Islet of Langerhans (tissue), 1 donor: Measurements from ENCODE around the genes C3orf38, EPHA3, OR5H6 and OR5H2.

DNA sequence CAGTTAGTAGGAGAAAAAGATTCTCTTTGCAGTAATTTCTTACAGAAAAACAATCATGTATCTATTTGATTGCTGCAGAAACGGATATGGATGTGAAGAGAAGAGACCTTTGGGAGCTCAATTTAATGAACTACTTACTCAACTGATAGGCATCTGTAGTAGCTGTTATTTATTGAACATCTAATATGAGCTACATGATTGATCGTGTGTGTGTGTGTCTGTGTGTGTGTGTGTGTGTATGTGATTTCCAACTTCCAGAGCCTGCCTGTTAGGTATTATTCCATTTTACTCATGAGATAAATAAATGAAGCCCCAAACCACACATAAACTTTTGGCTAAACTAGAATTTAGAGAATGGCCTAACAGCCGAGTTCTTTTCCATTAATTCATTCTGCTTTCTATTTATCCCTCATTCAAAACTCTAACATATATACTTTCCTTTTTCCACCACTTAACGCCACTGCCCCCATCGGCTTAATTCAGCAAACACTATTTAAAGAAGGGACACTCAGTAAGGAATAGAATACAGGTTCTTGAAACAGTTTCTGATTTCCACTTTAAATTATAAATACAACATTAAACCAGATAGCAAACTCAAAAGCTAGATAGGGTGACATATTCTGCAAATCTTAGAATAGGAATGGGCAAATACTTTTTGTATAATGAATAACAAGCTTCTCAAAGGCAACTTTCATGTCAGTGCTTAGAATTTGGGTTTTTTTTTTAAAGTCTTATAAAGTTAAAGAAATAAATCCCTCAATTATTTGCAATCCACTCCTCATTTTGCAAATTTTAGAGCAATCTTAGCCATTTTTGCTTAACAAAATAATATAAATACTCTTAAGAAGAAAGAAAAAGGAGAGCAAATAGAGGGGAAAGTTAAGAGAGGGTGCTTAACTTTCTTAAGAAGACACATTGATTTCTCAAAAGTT lies 47.9 kb downstream of the VGLL3 start:
- RRBS: no CpG with 5 or more reads among the region's 5 CpGs

DNA sequence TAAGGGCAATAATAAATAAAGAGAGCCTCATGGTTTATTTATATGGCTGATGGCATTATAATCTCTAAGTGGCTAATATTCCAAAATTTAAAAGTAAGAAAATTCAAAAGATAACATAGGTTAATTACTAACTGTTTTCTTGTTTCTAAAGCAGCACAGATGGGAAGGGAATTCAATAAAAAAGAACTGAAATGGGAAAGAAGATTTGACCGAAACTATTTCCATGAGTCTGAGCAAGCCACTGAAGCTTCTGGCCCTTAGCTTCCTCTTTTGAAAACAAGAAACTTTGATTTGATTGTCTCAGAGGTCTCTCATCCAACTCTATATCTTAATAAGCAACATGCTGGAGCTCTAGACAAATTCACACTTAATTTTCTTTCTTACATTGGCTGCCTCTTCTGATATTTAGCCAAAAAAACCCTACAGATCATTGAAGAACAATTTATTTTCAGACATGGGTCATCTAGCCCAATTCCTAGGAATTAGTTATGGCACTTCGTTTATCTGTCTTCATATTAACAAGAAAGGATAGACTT lies 6.1 kb downstream of the VGLL3 start:
- RRBS: no CpG with 5 or more reads among the region's 2 CpGs

GRCh38 chr3:88149485-88150450 lies at the start of gene C3orf38:
Gene C3orf38 (plus strand): TSS chr3:88149959.
- RRBS: 3% methylated on average over 29 of the region's 60 CpGs

DNA sequence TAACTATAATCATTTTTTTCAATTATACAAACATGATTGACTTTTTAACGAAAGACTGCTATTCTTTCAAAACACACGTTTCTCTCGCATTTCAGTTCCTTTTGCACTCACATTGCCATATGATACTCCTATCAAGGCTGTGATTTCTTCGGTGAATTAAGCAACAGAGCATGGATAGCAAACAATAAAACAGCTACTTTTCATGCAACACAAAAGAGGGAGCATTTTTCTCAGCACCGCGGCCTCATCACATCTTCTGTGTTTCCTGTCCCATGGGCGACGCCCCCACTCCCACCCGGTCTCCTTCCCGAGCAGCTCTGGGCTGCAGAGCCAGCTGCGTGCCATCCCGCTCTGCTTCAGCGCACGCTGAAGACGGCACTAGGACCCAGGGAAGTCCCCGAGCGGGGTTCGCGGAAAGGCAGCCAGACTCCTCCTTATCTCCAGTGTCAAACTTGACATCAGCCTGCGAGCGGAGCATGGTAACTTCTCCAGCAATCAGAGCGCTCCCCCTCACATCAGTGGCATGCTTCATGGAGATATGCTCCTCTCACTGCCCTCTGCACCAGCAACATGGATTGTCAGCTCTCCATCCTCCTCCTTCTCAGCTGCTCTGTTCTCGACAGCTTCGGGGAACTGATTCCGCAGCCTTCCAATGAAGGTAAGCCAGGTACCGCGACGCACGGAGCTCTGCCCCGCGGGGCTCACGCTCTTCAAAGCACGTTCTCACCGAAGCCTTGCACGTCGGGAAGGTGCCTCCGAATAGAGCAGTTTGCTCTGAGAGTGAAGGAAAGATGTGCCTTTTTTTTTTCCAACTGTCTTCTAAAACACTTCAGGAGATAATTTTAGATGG lies at the start of gene EPHA3:
Gene EPHA3 (plus strand): TSS at position 443 of the 850 bp plus-strand sequence.
- RRBS: no CpG with 5 or more reads among the region's 37 CpGs

- RRBS: no CpG with 5 or more reads among the region's 7 CpGs
These were observed 591.8 kb downstream of the EPHA3 start for GRCh38 chr3:89699138-89699695.

- RRBS: no CpG with 5 or more reads among the region's 3 CpGs
These were observed 75.3 kb downstream of the PROS1 start for GRCh38 chr3:93898396-93898823.

GRCh38 chr3:93940836-93941538 lies 32.7 kb downstream of the PROS1 start:
- RRBS: no CpG with 5 or more reads among the region's 4 CpGs

DNA sequence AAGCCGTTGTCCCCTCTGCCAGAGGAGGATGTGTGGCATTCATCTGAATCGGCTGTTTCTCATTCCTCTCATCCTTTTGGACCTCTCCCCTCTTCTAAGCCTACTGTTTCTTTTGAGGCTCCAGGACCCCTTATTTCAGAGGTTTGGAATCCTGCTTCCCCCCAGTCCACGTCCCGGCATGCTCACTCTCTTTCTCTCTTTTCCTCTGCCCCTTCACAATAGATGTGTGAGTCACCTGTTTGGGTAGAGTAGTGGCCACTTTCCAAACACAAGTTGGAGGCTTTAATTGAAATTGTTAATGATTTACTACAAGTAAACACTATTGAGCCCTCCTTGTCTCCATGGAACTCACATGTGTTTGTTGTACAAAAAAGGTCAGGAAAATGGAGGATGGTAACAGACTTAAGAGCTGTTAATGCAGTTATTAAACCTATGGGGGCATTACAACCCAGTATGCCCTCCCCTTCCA lies 585.9 kb downstream of the NSUN3 start:
- RRBS: no CpG with 5 or more reads among the region's 4 CpGs

- RRBS: no CpG with 5 or more reads among the region's 1 CpG
These were observed 325.2 kb upstream of the ARL6 start for GRCh38 chr3:97439446-97439685.

DNA sequence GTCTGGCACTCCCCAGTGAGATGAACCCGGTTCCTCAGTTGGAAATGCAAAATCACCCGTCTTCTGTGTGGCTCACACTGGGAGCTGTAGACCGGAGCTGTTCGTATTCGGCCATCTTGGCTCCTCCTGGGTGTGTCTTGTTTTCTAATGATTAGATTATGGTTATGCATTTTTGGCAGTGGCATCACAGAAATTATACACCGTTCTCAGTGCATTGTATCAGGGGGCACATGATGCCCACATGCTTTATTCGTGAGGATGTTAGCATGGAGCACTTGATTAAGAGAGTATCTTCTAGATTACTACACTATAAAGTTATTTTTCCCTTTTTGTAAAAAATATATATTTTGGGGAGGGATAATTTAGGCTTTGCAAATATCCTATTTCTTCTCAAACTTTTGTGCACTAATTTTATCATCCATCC lies 216.5 kb upstream of the ARL6 start:
- RRBS: 91% methylated on average over 2 of the region's 7 CpGs

GRCh38 chr3:98263834-98264419 lies at the start of gene OR5H6:
Gene OR5H6 (plus strand): TSS chr3:98264244.
- RRBS: no CpG with 5 or more reads among the region's 4 CpGs

DNA sequence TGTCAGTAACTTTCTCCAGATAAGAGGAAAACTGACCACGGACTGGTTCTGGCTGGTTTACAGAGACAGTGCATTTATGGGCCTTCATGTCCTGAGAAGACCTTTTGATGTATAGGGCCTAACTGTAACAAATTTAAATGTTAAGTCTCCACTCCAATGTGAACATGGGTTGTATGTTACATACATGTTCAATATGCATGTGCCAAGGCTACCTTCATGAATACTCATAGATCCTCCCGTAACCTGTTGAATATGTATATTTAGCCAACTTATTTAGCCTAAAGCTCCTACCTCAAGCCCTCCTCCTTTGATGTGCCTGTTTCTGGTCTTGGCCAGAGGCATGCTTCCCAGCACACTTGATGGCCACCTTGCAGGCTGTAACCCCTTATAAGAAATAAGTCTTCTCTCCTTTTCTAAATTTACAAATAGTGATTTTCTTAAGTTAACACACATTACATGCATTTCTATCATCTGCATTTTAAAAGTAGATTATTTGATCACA lies at the start of gene OR5H2:
Gene OR5H2 (plus strand): TSS at position 318 of the 502 bp plus-strand sequence.
- RRBS: no CpG with 5 or more reads among the region's 2 CpGs

DNA sequence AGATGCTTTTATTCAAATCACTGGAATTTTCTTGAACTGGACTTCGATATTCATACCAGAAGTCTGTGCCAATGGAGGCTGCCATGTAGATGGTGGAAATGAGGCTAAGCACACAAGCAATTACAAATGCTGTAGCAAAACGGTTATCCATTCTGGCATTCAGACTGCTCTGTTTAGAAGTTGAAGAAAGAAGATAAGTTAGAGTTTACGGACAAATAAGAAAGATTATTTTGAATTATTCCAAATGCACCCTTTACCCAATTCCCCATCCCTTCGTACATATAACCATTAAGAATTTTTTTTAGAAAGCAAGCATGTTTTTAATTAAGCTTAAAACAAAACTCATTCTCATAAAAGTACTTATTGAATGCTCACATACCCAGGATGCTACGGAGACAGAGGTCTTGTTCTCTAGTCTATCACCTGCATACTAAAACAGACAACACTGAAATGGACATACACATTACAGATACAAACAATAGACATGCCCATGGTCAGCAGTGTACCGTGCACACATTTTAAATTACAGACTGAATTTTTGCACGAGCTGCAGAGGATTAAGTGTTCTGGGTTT lies 1.3 kb downstream of the CLDND1 start:
- RRBS: no CpG with 5 or more reads among the region's 7 CpGs

GRCh38 chr3:98778659-98779428 lies 15.7 kb downstream of the ST3GAL6 start:
- RRBS: no CpG with 5 or more reads among the region's 7 CpGs

DNA sequence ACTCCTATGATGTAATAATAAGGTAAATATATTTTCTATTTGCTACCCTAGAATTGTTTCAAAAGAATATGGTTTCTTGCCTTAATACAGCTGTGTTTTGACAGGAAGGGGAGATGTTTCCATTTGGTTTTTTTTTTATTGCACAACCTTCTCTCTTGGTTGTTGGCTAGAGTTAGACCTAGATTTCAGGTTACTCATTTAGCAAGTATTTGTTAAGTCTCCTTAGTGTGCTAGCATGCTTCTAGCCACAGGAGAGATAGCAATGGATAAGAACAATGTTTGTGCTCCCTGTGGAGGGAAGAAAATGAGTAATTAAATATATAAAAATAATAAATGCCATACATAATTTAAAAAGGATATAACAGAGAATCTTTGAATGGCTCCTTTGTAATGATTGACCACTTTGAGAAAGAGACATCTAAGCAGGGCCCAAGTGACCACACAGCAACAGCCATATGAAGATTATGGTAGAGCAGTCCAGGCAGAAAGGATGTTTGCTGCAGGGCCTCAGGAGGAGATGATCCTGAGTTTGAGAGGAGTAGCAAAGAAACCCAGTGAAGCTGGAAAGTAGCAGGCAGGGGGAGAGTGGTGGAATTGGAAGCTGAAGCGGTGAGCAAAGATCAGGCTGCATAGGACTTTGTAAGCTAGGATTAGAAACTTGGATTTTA lies 22.0 kb downstream of the ST3GAL6 start:
- RRBS: no CpG with 5 or more reads among the region's 1 CpG

GRCh38 chr3:99846041-99846279 lies 28.3 kb downstream of the CMSS1 start:
- RRBS: no CpG with 5 or more reads among the region's 1 CpG

GRCh38 chr3:99921012-99921305 lies 103.3 kb downstream of the CMSS1 start:
- RRBS: no CpG with 5 or more reads among the region's 2 CpGs

GRCh38 chr3:99938196-99939022 lies 120.7 kb downstream of the CMSS1 start:
- RRBS: no CpG with 5 or more reads among the region's 4 CpGs

DNA sequence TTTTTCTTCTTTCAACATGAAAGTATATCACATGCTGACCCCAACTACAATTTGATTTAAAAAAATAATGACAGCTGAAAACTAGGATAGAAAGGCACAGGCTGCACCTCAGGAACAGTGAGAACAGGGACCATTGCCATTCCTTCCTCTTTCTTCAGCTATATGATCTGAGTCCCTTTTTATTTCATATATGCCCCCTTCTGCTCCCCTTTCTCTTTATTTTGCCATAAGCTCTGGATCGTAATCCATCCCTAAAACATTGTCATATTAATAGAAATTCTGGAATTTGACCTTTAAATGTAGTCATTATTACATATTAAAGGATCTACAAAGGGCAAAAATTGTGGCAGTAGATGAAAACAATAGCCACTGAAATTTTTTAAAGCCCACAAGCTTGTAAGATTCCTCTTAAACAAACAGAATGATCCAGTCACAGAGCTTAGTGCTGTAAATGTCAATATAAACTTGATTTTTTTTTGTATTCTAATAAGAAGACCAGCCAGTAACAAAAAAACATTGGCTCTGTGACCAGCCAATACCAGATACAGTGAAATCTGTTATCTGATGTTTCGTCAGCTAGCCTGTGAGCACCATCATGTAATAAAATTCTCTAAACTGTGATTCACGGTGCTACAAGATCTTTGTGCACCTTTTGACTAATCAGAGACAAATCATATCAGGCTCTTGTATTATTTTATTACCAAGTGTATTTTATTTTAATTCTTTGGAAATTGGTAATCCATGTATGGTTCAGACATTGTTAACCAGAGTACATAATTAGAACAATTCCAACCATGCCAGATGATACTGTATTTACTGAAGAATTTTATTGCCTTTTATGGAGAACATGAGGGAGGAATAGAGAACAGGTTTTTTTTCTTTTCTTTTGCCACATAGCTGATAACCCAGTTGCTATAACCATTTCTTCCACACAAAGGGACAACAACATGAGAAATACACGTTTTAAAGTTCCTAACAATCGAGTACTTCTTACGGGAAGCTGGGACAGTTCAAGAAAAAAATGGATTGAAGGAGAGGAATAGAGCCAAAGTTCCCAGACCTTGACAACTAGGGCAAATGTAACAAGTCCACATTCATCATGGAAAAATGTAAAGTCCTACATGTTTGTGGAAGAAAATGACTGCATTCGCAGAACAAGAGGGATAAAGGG lies 72.1 kb downstream of the FILIP1L start:
- RRBS: no CpG with 5 or more reads among the region's 7 CpGs

GRCh38 chr3:100151382-100151764 lies 37.1 kb upstream of the FILIP1L start:
- RRBS: no CpG with 5 or more reads among the region's 8 CpGs